ENCODE data around the genes PIK3C2G and SLCO1C1.

DNA sequence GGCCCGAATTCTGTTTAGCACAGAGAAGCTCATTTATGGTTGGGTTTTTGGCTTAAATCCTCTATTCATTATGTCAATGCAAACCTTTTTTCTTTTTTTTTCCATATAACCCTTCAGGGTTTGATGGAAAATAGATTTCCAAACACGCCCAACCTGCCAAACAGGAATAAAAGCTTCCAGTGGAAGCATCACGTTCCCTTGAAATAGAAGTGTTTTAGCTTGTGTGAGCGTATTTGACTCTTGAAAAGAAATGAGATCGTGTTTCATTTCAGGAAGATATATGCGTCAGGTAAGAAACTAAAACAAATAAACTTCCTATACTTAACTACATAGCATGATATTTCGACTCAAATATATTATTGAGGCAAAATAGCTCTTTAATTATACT, at the start of gene PIK3C2G:
TSS of gene PIK3C2G (plus strand) at position 230 of the 388 bp plus-strand sequence.
- RRBS: no CpG with 5 or more reads among the region's 7 CpGs
CAGE:
- cytosol, long polyA plus RNA: no peak
- long polyA plus RNA: no peak
- nucleus, long polyA plus RNA: no peak

- RRBS: no CpG with 5 or more reads among the region's 5 CpGs
CAGE:
- cytosol, long polyA plus RNA: no peak
- long polyA plus RNA: no peak
- nucleus, long polyA plus RNA: no peak
These were observed 16.4 kb downstream of the CAPZA3 start for GRCh38 chr12:18754227-18754752.

GRCh38 chr12:19535148-19536100, 96.1 kb downstream of the AEBP2 start:
- RRBS: no CpG with 5 or more reads among the region's 6 CpGs
CAGE:
- cytosol, long polyA plus RNA: no peak
- long polyA plus RNA: no peak
- nucleus, long polyA plus RNA: no peak

GRCh38 chr12:19552460-19552738, 113.1 kb downstream of the AEBP2 start:
- RRBS: no CpG with 5 or more reads among the region's 1 CpG
CAGE:
- cytosol, long polyA plus RNA: no peak
- long polyA plus RNA: no peak
- nucleus, long polyA plus RNA: no peak

- RRBS: no CpG with 5 or more reads among the region's 6 CpGs
CAGE:
- cytosol, long polyA plus RNA: no peak
- long polyA plus RNA: no peak
- nucleus, long polyA plus RNA: no peak
These were observed 421.8 kb upstream of the PDE3A start for GRCh38 chr12:19946309-19947093.

DNA sequence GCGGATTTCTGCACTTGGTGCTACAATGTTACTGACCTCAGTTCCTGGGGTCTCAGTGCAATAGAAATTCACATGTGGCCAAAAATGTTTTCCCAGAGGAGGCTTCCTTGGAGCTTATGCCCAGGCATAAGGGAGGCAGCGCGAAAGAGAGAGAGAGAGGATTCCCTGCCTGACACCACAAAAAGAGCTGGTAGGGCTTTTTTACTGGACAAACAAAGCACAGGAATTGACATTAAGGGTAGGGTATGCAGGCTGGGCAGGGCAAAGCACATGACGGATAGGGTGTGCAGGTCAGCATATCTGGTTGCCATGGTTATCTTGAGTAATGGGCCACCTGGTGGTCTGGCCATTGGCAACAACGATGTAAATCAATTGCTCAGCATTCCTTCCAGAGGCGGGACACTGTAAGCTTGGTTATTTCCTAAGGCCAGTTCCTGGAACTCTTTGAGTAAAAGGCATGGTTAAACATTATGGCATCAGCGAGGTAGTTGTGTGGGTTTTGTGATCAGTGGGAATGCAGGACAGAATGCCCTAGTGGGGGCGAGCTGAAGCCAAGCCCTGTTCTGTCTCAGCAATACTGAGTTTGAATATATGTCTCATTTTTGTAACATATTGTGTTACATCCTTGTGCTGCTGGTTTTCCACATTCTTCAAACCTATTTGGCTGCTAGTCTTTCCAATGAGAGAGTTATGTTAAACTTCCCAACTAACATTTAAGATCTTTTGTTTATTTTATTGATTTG, 396.9 kb upstream of the PDE3A start:
- RRBS: no CpG with 5 or more reads among the region's 8 CpGs
CAGE:
- cytosol, long polyA plus RNA: no peak
- long polyA plus RNA: no peak
- nucleus, long polyA plus RNA: no peak

GRCh38 chr12:20389796-20390600, 21.7 kb downstream of the PDE3A start:
- RRBS: no CpG with 5 or more reads among the region's 6 CpGs
CAGE:
- cytosol, long polyA plus RNA: no peak
- long polyA plus RNA: no peak
- nucleus, long polyA plus RNA: no peak

GRCh38 chr12:20396250-20396700, 27.9 kb downstream of the PDE3A start:
- RRBS: no CpG with 5 or more reads among the region's 3 CpGs
CAGE:
- cytosol, long polyA plus RNA: no peak
- long polyA plus RNA: no peak
- nucleus, long polyA plus RNA: no peak

GRCh38 chr12:20695140-20695700, at the start of gene SLCO1C1:
TSS of gene SLCO1C1 (plus strand) at chr12:20695332.
- RRBS: no CpG with 5 or more reads among the region's 7 CpGs
CAGE:
- cytosol, long polyA plus RNA: no peak
- long polyA plus RNA: no peak
- nucleus, long polyA plus RNA: no peak

GRCh38 chr12:21129880-21130261, 1.1 kb upstream of the SLCO1B1 start:
- RRBS: no CpG with 5 or more reads among the region's 1 CpG
CAGE:
- cytosol, long polyA plus RNA: no peak
- long polyA plus RNA: no peak
- nucleus, long polyA plus RNA: no peak

- RRBS: no CpG with 5 or more reads among the region's 3 CpGs
CAGE:
- cytosol, long polyA plus RNA: no peak
- long polyA plus RNA: no peak
- nucleus, long polyA plus RNA: no peak
These were observed 24.7 kb downstream of the SLCO1B1 start for GRCh38 chr12:21155594-21156174.

GRCh38 chr12:21646697-21647479, 10.8 kb downstream of the LDHB start:
- RRBS: no CpG with 5 or more reads among the region's 2 CpGs
CAGE:
- cytosol, long polyA plus RNA: no peak
- long polyA plus RNA: no peak
- nucleus, long polyA plus RNA: no peak

DNA sequence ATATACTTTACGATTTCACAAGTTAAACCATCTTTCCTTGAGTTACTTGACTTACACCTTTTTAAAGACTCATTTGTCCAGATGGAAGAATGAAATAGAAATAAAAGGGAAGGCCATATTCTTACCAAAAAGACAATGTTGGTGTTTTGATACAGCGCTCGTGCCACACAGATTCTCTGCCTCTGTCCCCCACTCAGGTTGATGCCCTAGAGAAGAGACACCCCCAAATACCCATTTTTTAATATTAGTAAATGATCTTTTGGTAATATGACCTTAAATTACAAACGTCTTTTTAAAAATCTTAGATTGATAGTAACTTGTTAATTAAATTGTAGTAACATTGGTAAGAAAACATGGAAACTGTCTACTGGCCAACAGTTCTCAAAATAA, 81.8 kb downstream of the ABCC9 start:
- RRBS: no CpG with 5 or more reads among the region's 4 CpGs
CAGE:
- cytosol, long polyA plus RNA: no peak
- long polyA plus RNA: no peak
- nucleus, long polyA plus RNA: no peak

DNA sequence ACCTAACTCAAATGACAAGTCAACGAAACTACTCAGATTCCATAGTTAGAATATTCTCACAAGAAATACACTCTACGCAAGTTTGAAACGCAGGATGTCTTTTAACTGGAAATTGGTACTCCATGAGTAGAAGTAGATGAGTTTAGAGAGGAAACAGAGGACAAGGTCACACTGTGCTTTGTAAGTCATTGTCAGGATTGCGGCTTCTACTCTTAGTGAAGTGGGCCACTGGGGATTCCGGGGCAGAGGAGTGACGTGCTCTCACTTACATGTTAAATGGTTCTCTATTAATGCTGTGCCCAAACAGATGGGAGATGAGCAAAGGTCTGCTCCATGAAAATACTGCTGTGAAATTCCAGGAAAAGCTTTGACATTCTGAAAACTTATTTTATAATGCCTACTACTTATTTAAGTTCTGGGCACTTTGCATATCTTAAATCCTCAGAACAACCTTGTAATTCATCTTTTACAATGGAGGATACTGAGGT, 3.9 kb downstream of the ABCC9 start:
- RRBS: no CpG with 5 or more reads among the region's 6 CpGs
CAGE:
- cytosol, long polyA plus RNA: no peak
- long polyA plus RNA: no peak
- nucleus, long polyA plus RNA: no peak

DNA sequence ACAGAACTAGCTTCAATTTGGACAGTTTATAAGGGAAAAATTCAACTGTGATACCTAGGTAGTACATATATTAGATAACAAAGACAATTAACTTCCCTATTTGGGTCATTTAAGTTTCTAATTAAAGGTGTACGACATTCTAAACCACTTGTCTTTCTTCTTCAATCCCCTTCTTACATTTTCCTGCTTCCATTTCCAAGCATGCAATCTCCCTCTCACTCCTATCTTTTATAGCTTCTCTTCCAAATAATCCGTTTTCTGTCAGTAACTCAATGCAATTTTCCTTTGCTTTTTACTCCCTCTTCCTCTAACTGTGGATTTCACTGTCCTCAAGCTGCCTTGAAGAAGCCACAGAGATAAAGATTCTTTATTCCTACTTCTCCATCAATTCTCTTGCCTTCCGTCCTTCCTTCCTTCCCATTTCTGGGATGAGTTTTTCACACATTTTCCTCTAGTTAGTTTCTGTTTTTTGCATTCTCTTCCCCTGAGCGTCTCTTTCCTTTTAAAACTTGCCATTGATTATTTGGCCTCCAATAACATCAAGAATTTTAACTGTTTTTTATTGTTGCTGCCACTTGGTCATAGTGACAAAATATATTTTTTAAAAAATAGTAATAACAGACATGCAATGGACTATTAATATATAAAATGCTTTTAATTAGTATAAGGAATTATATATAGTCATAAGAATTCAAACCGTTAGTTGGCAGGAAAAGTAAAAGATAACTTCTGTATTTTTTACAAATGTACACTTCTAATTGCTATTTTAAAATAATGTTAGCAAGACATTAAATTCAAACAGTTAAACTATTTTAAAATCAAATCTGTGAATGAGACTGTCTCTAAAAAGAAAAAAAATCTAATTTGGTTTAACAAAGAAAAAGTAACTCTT, 79.9 kb downstream of the C2CD5 start:
- RRBS: no CpG with 5 or more reads among the region's 5 CpGs
CAGE:
- cytosol, long polyA plus RNA: no peak
- long polyA plus RNA: no peak
- nucleus, long polyA plus RNA: no peak

DNA sequence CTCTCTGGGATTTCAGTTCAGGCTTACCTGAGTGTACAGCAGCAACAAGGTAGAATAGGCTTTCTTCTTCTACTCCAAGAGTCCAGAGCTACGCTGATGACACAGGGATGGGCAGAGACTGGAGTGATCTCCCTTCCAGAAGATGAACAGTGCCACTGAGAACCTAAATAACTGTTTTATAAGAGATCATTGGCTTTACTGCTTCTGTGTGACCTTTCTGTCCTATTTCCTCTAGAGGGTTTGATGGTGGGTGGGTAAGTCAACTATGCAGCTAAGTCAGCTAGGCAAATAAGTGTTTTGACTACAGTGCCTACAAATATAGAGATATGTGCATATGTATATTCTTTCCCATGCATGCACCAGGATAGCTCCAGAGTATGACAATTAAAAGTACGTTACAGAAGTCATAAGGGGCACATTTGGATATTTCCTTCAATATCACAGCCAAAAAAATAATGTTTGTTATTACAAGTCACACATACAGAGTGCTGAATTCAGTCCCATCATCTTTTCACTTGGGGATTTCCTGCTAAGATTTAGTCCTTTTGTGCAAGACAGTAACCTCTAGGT, 412.4 kb upstream of the SOX5 start:
- RRBS: no CpG with 5 or more reads among the region's 2 CpGs
CAGE:
- cytosol, long polyA plus RNA: no peak
- long polyA plus RNA: no peak
- nucleus, long polyA plus RNA: no peak

DNA sequence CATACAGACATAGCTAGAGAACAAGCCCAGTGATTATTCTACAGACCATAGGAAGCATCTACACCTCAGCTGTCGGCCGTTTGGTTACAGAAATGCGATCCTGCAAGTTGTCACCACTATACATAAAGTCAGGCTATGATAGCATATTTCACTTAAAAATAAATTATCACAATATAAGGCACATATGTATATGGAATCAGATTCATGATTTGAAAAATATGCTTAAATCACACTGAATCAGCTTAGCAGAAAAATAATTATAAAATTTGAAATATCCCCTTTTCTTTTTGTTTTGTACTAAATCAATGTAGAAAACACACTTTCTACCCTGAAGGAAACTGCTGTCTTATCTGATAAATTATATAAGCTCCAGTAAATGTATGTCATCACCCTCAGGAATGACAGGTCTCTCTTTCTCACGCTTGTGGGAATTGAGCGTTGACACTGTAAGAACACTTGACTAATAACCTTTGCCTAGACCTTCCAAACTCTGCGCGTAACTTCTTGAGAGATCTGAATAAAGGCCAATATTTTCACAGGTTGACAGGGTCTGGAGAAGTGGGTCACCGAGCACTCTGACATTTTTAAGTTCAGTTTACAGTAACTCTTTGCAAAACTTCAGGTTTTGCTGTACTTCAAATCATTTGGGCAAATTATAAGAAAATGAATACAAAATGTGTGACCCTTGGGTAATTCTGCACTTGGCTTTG, 138.6 kb downstream of the BCAT1 start:
- RRBS: no CpG with 5 or more reads among the region's 8 CpGs
CAGE:
- cytosol, long polyA plus RNA: no peak
- long polyA plus RNA: no peak
- nucleus, long polyA plus RNA: no peak

DNA sequence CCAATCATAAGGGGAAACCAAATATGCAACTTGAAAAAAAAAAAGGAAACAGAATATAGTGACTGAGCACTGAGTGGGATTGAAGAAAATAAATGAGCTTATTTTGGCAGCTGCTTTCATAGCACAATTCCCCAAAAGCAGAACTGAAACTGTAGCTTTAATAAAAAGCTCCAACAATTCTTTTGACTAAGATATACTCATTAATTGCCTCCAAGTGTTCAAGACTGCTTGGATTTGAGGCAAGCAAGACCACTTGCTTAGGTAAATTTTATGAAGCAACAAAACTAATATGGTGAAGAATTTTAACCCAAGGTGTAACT, 134.6 kb downstream of the BCAT1 start:
CAGE:
- cytosol, long polyA plus RNA: start-site peak on the minus strand centred at position 164 of the sequence, 187 bp wide, 106 and 368 reads in 2 replicates
- long polyA plus RNA: no peak
- nucleus, long polyA plus RNA: no peak

DNA sequence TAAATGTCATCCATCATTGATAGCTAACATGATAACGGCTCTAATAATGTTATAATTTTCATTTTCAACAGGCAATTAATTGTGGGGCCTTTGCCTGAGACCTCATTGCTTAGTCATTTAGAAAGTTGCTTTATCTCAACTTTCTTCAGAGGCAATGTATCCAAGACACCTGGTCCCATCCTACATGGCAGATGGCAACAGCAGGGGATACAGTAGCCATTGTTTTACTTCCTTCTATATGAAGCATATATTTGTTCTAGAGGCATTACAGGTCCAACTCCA, 6.0 kb downstream of the IRAG2 start:
- RRBS: no CpG with 5 or more reads among the region's 1 CpG
CAGE:
- cytosol, long polyA plus RNA: no peak
- long polyA plus RNA: no peak
- nucleus, long polyA plus RNA: no peak

DNA sequence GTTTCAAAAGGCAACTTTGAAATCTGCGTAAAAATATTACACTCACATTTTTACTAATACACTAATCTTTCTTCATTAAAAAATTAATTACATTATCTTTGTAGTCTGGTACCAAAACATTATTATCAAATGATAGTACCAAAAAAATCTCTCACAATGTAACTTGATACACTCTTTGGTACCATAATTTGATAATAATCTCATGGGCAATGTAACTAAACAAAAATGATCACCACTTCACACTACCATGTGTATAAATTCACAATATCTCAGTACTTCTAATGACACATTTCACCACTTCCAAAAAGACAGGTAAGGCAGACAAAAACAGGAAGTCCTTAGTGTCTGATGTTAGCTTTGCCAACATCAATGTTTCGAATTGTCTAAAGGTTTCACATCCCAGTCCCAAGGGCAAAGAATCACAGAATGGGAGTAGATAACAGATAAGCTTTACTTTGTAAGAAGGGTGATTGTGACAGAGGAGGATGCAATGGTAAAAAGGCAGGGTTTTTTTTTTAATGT, 8.6 kb downstream of the DNAI7 start:
- RRBS: no CpG with 5 or more reads among the region's 2 CpGs
CAGE:
- cytosol, long polyA plus RNA: no peak
- long polyA plus RNA: no peak
- nucleus, long polyA plus RNA: no peak